Osteoblast (primary cell): Measurements from ENCODE around the gene C15orf61.

- CAGE, long polyA plus RNA, result no peak
- RRBS, result no CpG with 5 or more reads among the region's 22 CpGs
Observed at GRCh38 chr15:67168158-67169007, 86.1 kb downstream of the AAGAB start.

DNA sequence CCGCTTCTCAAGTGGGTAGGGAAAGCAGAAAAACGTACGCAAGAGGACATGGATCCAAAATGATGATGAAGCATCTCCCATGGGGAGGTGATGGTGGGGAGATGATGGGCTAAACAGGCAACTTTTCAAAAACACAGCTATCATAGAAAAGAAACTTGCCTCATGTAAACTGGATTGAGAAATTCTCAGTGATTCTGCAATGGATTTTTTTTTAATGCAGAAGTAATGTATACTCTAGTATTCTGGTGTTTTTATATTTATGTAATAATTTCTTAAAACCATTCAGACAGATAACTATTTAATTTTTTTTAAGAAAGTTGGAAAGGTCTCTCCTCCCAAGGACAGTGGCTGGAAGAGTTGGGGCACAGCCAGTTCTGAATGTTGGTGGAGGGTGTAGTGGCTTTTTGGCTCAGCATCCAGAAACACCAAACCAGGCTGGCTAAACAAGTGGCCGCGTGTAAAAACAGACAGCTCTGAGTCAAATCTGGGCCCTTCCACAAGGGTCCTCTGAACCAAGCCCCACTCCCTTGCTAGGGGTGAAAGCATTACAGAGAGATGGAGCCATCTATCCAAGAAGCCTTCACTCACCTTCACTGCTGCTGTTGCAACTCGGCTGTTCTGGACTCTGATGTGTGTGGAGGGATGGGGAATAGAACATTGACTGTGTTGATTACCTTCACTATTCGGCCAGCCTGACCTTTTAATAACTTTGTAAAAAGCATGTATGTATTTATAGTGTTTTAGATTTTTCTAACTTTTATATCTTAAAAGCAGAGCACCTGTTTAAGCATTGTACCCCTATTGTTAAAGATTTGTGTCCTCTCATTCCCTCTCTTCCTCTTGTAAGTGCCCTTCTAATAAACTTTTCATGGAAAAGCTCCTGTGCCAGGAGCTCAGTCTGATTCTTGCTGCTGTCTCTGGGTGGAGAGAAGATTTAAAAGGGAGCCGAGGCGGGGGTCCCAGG is 59.9 kb downstream of the AAGAB start:
- CAGE, long polyA plus RNA, result no peak
- RRBS, result no CpG with 5 or more reads among the region's 9 CpGs

DNA sequence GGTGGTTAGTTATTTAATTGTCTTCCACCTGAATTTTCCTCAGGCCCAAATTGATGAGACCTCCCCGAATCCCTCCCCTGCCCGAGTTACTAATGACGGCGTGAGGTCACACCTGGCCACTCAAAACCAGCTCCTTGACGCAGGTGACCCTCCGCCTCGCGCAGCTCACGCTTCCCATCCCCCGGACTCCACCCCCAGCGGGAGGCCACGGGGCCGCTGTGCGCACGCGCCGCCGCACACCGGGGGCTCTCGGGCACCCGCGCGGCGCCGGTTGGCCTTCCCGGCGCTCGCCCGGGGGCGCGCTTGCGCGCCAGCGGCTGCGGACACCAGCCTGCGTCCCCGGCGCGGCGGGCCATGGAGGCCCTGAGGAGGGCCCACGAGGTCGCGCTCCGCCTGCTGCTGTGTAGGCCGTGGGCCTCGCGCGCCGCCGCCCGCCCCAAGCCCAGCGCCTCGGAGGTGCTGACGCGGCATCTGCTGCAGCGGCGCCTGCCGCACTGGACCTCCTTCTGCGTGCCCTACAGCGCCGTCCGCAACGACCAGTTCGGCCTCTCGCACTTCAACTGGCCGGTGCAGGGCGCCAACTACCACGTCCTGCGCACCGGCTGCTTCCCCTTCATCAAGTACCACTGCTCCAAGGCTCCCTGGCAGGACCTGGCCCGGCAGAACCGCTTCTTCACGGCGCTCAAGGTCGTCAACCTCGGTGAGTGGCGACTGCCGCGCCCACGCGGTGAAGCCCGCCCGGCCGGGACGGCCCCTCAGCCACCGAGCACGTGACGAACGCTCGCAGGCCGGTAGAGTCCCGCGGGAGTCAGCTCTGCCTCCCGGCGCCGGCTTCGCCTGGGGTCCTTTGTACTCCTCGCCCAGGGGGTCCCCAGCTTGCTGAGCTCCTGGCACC is at the start of gene C15orf61:
Gene C15orf61 (plus strand): TSS at position 237 of the 895 bp plus-strand sequence.
- CAGE, long polyA plus RNA, result start-site peak on the plus strand centred at position 290 of the sequence, 46 bp wide, 189 and 139 reads in 2 replicates; start-site peak on the minus strand centred at position 733 of the sequence, 63 bp wide, 142 and 219 reads in 2 replicates
- RRBS, result 1% methylated on average over 40 of the region's 98 CpGs

GRCh38 chr15:67571116-67571586 is 28.6 kb downstream of the MAP2K5 start:
- CAGE, long polyA plus RNA, result no peak
- RRBS, result no CpG with 5 or more reads among the region's 2 CpGs

GRCh38 chr15:67961308-67961753 is 92.8 kb upstream of the PIAS1 start:
- CAGE, long polyA plus RNA, result no peak
- RRBS, result no CpG with 5 or more reads among the region's 2 CpGs

- CAGE, long polyA plus RNA, result no peak
- RRBS, result no CpG with 5 or more reads among the region's 4 CpGs
Observed at GRCh38 chr15:68106509-68107055, 52.5 kb downstream of the PIAS1 start.

- CAGE, long polyA plus RNA, result no peak
- RRBS, result no CpG with 5 or more reads among the region's 13 CpGs
Observed at GRCh38 chr15:68197479-68198081, 7.6 kb downstream of the CALML4 start.

DNA sequence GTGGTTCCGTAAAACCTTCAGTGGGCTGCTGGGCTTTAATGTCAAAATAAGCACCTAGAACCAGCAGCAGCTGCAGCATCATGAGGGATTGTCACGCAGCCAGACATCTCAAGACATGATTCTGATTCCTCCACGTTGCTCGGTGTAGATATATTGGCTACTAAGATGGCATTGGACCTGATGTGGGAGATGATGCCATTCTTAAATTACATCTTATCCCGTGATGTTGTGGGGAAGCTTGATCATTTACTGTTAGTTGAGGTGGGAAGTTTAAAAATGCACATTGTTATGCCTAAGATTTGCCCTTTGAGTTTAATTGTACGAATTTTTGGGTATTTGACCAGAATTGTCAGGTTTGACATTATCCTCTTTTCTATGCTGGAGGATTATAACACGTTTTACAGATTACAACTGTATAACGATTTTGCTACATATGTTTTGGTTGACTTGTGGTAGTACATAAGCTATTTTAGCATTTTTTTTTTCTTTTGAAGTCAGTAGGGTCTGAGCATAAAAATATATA is 1.6 kb downstream of the FEM1B start:
- CAGE, long polyA plus RNA, result no peak
- RRBS, result no CpG with 5 or more reads among the region's 8 CpGs

DNA sequence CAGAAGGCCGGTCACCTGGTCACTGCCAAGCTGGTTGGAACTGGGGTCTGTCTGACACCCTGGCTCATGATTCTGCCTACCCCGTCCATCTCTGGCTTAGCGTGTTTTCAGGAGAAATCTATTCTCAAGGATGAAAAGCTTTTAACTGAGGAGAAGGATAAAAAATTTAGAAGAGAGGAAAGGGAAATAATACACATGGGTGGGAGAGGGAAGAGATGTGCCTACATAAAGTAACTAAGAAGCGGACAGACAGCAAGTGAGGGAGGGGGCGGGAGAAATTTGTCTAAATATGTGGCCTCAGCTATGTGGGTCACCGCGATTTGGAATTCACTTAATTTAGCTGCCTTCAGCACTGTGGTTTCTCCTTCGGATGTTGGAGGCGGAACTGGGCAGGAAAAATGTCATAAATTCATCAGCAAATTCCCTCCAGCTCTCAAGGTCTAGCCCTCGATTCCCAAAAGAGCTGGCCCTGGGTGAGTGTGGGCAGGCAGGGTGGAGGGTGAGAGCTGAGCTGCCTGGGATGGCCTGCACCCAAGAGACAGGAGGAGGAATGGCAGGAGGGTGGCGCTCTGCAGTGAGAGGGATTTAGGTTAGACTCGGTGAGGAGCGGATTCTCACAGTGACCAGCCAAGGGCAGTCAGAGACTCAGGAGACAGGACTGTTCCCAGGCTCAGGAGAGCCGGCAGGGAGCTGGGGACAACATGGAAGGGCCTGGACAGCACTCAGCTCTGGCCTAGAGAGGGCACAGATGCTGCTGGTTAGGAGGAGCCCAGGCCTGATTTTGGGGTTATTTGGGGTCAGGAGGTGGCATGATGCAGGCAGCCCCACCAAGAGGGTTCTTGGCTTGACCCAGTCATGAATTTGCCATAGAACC is 57.1 kb downstream of the FEM1B start:
- CAGE, long polyA plus RNA, result no peak
- RRBS, result no CpG with 5 or more reads among the region's 14 CpGs

- CAGE, long polyA plus RNA, result no peak
- RRBS, result no CpG with 5 or more reads among the region's 3 CpGs
Observed at GRCh38 chr15:68407470-68407910, 24.5 kb downstream of the ITGA11 start.

- CAGE, long polyA plus RNA, result no peak
- RRBS, result no CpG with 5 or more reads among the region's 14 CpGs
Observed at GRCh38 chr15:68479315-68479817, 47.4 kb upstream of the ITGA11 start.

- CAGE, long polyA plus RNA, result no peak
- RRBS, result no CpG with 5 or more reads among the region's 3 CpGs
Observed at GRCh38 chr15:68481660-68482088, 49.7 kb upstream of the ITGA11 start.

- CAGE, long polyA plus RNA, result no peak
- RRBS, result no CpG with 5 or more reads among the region's 21 CpGs
Observed at GRCh38 chr15:68651048-68651664, 72.4 kb downstream of the CORO2B start.

GRCh38 chr15:68696803-68697002 is 117.9 kb downstream of the CORO2B start:
- CAGE, long polyA plus RNA, result no peak
- RRBS, result no CpG with 5 or more reads among the region's 1 CpG

GRCh38 chr15:68730640-68731540 is 89.8 kb downstream of the ANP32A start:
- CAGE, long polyA plus RNA, result no peak
- RRBS, result 50% methylated on average over 1 of the region's 13 CpGs

GRCh38 chr15:68775220-68775942 is 45.3 kb downstream of the ANP32A start:
- CAGE, long polyA plus RNA, result no peak
- RRBS, result no CpG with 5 or more reads among the region's 9 CpGs

DNA sequence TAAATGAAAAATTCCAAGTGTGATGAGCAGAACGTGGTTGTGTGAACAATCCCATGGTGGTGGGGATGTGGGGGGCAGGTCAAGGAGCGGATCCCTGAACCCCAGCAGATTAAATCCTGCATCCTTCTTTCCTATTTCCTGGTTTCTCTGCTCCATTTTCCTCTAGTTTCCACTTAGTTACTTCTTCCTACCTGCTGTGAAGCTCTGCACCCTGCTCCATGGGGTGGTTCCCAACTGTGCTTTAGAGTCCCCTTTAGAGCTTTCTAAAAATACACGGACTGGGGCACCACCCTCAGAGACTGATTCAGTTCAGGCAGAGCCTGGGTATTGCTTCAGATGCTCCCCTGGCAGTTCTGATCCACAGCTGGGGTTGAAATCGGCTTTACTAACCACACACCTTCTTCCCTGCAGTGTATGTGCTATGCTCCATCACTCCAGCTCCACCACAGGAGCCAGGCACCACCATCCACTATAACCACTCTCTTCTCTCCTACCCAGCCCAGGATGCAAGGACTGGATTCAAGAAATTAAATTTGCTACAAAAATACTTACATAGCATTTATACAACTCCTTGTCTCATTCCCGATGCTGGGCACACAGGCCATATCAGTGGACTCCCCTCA is 12.6 kb downstream of the ANP32A start:
- CAGE, long polyA plus RNA, result no peak
- RRBS, result no CpG with 5 or more reads among the region's 5 CpGs

DNA sequence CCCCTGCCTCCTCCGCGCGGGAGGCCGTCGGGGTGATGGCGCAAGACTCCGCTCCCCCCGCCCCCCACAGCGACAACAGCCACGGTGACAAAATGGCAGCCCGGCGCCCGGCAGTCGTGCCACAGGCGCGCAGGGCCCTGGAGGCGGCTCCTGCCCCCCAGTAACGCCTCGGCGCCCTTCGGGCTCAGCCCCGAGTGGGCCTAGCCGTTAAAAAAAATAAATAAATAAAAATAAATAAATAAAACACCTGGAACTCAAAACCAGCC is 2.9 kb downstream of the ANP32A start:
- CAGE, long polyA plus RNA, result no peak
- RRBS, result 3% methylated on average over 3 of the region's 23 CpGs

- CAGE, long polyA plus RNA, result no peak
- RRBS, result no CpG with 5 or more reads among the region's 2 CpGs
Observed at GRCh38 chr15:69128849-69129397, 31.5 kb upstream of the GLCE start.

DNA sequence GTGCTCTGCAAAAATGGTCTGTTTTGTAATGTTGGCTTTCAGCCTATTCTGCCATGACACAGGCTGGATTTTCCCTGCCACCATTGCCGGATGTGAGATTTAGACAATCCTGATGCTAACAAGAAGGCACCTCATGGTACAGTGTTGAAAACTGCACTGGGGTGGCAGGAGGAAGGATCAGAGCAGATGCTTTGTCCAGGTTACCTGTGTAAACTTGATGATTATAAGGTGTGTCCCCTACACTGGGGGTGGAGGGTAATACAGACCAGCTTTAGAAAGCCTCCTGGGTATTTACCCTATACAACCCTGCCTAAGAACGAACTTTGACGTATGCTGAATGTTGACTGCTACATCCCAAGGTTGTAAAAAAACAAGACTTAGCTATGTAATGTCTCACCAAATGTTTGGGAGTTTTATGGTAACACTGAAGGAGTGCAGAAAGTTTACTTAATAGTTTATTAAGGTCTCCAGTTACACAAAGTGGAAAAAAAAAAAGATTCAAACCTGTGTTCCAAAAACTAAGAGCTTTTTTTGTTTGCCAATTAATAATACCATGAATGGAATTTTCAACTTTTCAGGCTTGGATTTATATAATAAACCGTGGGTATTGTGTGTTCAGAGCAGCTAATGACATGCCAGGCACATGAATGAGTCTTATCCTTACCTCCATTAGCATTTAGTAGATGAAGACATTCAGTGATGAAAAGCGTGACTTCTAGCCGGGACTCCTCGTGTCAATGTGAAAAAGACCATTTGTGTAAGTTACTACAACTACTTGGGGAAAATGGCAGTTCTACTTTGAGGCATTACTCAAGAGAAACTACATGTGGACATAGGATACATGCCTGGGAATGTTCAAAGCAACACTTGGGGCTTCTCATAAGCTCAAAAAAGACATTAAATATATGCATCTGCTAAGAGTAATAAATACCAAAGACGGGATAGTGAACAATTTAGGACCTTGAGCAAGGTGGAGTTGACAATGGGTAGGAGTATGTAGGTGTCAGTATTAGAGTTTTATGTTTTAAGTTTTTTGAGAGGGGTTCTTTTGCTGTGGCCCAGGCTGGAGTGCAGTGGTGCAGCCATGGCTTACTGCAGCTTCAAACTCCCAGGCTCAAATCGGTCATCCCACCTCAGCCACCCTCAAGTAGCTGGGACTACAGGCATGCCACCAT is 3.3 kb downstream of the RPLP1 start:
- CAGE, long polyA plus RNA, result no peak
- RRBS, result no CpG with 5 or more reads among the region's 9 CpGs